T47D (cell line): ENCODE measurements around the genes SERPINI1 and GOLIM4.

- RRBS, result no CpG with 5 or more reads among the region's 2 CpGs
These were observed 156.6 kb downstream of the B3GALNT1 start for GRCh38 chr3:160948555-160948849.

- RRBS, result no CpG with 5 or more reads among the region's 4 CpGs
These were observed 61.3 kb downstream of the NMD3 start for GRCh38 chr3:161282363-161282807.

GRCh38 chr3:161600031-161600713 is 103.6 kb downstream of the OTOL1 start:
- RRBS, result no CpG with 5 or more reads among the region's 9 CpGs

DNA sequence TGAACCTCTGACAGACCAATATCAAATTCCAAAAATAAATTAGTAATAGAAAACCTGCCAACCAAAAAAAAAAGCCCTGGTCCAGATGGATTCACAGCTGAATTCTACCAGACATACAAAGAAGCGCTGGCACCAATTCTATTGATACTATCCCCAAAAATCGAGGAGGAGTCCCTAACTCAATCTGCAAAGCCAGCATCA is 381.7 kb downstream of the OTOL1 start:
- RRBS, result no CpG with 5 or more reads among the region's 2 CpGs

- RRBS, result no CpG with 5 or more reads among the region's 3 CpGs
These were observed 617.4 kb downstream of the SI start for GRCh38 chr3:164460856-164461262.

DNA sequence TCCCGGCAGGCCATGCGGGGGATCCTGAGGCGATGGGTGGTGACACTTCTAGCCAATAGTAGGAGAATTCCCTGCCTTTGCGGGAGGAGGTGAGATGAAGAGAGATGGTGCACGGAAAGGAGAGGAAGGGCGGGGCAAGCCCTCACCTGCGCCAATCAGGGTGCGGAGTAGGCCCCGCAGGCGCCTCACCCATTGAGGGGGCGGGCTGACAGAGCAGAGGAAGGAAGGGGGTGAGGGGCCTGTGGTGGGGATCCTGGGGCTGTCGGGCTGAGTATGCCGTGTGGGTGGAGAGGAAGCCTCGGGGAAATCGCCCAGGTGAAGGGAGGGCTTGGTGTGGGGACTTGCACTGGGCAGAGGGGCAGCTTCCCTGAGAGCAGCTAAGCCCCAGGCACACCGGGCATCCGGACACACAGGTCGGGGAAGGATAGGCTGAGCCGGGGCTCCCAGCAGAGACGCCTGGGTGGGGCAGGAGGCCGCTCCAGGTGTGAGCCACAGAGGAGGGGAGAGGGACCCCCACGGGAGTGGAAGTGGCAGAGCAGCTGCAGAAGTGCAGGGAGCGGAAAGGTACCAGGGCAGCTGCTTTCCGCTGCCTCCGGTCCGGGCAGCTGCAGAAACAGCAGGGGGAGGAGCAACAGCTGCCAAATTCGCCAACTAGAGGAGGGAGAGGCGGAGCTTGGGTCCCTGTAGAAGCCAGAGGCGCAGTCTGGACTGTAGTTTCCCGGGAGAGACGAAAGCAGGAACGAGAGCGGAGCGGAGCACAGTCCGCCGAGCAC is at the start of gene SERPINI1:
TSS of gene SERPINI1 (plus strand) at position 711 of the 773 bp plus-strand sequence.
- RRBS, result 0% methylated on average over 4 of the region's 36 CpGs

DNA sequence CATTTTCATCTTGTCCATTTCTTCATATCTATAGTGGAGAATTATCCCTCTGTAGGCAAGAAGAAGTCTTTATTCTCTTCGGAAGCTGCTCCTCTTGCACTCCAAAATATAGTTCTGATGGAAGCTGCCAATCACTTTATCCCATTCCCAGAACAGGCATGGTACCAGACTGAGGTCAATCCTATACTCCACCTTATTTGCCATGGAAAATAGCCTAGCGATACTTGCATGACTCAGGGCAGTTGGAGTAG is 140.9 kb downstream of the SERPINI1 start:
- RRBS, result no CpG with 5 or more reads among the region's 2 CpGs

DNA sequence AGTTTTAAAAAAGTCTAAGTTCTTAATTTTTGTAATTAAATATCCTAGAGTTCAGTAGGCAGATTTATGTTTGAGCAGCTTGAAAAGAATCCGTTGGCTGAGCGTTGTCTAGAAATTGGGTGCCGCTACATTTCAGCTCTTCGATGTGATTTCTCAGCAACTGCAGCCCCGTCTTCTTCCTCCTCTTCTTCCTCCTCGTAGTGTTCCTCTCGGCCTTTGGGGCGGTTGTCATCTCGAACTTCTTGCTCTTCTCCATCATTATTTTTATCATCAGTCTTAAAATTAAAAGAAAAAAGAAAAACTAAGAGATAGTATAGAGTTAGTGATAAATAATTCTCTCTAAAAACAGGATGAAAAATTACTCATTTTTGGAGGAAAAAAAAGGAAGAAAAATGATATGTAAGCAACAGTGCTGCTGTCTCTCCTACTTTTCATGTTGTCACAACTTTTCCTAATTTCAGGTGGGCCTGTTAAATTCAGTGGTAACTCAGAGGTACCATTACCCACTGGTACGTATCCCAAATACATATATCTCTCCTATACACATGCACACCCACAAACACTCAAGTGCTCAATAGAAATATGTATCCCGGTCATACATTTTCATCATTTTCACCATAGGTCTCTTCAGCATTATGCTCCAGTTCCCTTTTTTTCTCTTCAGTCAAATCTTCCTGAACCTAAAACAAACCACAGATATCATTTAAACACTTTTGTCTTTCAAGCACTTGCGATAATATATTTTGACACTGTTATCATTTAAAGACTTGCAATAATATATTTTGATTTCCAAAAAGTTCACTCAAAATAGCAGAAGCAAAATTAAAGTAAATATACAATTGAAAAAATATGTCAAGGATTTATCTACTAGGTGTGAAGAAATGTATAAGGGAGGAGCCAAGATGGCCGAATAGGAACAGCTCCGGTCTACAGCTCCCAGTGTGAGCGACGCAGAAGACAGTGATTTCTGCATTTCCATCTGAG is 85.3 kb downstream of the GOLIM4 start:
- RRBS, result no CpG with 5 or more reads among the region's 16 CpGs

DNA sequence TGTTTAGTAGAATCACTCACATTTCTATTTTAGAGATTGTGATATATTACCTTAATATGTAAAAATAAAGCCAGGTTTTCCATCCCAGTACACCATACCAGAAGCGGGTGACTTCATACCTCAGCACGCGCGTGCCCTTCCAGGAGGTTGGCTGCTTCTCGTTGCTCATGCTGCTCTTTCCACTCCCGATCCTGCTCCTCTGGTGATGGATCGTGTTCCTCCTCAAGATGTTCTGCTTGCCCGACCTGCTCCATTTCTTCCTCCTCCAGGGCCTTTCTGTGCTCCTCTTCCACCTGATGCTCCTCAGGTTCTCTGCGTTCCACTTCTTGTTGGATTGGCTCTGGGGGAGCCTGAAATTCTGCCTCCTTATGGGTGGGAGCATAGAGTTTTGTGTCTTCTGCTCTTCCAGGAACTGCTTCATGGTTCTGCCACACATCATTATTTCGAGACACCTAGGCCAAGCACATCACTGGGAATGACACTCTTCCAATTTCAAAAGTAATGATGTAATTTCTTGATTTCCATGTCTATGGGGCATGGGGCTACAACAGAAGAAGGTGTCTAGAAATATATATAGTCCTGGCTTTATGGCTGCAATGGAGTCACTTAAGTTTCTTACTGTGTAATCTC is 63.2 kb downstream of the GOLIM4 start:
- RRBS, result no CpG with 5 or more reads among the region's 10 CpGs

- RRBS, result no CpG with 5 or more reads among the region's 4 CpGs
These were observed 3.7 kb downstream of the GOLIM4 start for GRCh38 chr3:168091833-168092639.

DNA sequence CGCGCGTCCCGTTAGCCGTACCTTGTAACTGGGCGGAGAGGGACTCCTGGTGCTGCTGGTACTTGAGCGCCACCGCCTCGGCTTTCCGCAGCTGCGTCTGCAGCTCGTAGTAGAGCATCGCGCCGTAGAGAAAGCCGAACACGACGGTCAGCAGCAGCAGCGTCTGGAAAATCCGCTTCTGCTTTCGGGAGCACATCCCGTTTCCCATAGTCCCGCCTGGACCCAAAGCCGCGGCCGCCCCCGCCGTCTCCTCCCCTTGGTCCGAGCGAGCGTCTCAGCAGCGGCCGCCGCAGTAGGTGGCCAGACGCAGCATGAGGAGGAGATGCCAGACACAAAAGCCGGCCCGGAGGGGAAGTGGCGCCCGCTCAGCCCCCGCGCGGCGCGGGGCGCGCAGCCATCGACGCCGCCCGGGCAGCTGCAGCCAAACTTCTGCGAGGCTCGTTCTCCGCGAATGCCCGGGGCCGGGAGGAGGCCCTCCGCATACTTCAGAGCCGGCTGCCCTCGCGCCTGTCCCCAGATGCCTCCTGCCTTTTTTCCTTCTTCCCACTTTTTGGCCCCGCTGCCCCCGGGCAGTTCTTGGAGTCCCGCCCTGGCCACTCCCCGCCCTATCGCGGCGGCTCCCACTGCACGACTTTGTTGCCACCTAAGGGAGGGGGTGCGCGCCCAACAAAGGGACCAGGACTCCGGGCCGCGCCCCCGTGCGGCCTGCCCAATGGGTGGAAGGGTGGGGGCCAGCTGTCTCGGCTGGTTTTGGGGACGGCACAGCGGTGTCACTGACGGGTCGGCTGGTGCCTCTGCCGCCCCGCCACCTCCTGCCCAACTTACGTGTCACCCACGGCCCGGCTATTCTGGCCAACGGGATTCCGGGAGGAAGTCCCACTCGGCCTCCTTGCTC is at the start of gene GOLIM4:
TSS of gene GOLIM4 (minus strand) at position 847 of the 895 bp plus-strand sequence.
- RRBS, result 1% methylated on average over 30 of the region's 88 CpGs

DNA sequence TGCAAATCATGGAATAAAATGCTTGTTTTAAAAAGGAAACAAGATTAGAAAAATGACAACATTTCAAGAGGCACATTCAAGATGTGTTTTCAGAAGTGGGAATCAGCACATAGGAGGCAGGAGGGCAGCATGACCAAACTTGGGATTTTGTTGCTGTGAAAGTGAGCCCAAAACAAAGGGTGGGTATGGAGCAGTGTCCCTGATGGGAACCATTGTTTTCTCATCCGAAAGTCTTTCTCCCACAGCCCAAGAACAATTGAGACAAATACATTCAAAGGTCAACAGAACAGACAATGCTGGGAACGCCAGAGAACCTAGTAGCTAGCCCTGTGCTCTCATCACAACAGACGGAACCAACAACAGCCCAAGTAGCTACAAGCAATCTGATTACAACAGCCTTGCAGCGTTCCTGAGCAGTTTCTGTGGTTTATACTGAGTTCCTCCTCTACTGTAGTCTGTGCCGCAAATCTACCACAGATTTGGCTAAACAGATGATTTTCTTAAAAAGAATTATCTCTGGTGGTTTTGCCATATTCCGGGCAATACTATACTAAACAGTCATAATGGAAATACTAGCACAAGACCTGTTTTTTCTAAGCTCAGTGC is 435.7 kb downstream of the MECOM start:
- RRBS, result no CpG with 5 or more reads among the region's 6 CpGs

DNA sequence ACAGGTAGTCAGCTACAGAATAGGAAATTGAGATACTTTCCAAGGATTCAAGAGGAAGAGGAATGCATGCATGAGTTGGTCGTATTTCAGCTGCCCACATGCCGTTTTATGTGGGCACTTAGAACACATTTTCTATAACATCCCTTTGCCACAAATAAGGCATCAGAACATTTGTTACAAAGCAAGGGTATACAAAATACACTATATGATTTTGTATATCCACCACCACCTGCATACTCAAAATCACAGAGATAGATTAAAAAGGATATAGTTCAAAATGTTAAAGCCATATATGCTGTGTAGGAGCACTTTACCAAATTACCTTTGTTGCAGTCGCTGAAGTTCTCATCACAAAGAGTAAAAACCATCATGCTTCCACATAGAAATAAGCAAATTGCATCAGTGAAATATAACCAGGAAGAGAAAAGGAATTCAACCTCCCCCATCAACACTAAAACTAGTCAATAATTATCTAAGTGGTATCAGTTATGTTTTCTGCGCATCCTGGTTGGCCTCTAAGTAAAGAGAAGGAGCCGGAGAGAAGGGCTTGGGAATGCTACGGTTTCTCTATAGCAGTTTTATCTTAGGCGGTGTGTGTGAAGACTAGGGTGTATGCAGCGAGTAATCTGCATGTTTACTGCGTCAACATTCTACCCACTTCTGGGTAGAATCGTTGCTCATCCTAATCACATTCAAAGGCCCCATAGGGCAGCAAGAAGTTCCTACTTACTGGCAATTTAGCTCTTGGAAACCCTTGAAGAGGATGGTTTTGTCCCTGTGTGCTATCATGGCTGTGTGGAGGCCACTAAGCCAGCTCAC is 390.3 kb downstream of the MECOM start:
- RRBS, result no CpG with 5 or more reads among the region's 10 CpGs

DNA sequence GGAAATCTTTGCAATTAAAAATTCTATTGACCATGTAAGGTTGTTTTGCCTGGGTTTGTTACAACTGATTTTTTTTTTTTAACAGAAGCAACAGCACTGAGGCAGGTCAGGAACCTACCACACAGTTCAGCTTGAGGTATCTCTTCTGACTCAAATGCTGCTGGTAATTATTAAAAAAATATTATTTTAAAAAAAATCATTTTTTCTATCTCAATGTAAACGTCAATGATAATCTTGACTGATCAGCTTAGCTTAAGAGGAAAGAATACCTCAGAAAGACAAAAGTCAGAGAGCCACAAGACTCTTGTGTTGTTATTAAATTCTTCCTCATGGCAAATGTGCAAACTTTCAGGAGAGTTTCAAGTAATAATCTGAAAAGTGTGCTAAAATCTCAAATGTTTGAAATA is 366.0 kb downstream of the MECOM start:
- RRBS, result no CpG with 5 or more reads among the region's 1 CpG

DNA sequence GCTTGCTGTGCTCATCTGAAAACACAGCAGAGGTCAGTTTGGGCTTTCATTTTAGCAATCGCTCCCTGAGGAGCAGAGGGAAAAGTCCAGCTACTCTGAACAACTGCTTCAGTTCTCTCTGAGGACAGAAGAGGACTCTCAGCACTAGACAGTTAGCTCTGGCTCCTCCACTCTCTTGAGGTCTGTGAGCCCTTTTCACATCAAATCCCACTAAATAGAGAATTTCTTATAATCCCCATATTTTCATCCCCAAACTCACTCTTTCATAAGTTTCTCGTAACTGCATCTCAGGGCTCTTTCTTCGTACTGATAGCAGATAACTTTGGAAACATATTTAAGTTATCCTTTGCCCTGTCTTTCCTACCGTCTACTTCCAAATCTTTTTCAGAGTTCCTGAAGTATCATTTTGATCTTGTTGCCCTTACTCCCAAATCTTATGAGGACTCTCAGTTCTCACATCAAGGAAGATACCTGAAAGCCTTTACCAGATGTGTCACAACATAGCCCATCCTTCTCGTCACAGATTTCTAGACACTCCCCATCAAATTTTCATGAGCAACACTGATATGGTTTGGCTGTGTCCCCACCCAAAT is 219.7 kb downstream of the MECOM start:
- RRBS, result no CpG with 5 or more reads among the region's 5 CpGs

DNA sequence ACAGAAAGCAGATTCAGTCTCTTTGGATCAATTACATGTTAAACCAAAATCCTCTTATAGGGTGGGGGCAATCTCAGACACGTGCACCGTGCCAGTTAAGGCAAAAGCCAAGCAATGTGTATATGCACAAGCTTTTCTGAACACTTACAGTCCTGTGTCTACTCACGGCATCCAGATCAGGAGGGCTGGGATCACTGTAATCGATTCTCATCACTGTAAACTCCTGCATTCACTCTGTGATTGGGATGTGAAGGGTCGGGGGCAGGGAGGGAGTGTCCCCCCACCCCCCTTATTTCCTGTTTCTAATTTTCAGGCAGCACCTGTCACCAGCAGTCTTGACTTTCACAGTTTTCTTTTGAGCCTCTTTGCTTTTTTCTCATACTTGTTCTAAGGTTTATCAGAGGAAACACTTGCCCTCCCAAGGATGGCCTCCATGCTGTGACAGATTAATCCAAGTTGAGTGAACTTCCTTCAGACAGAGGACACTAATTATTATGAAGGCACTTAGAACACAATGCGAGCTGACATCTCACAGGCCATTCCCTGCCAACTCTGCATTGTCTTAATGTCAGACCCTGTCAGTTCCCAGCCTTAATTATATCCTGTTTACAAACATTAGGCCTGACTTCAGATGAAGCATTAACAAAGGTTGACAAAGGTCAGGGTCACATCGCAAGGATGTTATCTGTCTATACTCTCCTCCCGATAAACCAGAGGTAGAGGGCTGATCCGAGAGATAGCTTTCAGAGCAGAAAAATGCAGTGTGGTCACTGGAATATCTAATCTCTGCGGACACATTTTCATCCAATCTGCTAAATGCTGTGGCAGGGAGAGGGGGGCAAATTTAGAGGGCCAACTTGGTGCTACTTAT is 153.3 kb downstream of the MECOM start:
- RRBS, result no CpG with 5 or more reads among the region's 10 CpGs

DNA sequence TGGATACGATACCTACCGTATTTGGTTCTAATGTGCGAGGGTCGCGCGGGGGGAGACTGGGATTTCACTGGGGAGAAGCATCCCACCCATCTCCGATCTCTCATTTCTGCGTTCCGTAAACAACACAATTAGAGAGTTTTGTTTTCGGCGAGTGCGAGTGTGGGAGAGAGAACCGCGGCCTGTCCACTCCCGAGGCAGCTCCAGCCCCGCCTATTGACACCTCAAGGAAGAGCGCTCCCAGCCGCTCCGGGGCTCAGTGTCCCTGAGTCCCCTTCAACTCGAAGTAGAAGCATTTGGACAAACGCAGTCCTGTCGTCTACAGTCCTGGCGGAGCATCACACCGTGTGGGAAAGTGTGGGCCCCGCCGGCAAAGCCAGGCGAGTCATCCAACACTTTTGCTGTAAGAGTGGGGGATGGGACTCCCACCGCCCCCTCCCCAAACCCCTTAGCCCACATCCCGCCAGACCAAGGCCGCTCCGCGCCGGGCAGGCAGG is 1.7 kb downstream of the MECOM start:
- RRBS, result under 1% methylated on average over 11 of the region's 33 CpGs

DNA sequence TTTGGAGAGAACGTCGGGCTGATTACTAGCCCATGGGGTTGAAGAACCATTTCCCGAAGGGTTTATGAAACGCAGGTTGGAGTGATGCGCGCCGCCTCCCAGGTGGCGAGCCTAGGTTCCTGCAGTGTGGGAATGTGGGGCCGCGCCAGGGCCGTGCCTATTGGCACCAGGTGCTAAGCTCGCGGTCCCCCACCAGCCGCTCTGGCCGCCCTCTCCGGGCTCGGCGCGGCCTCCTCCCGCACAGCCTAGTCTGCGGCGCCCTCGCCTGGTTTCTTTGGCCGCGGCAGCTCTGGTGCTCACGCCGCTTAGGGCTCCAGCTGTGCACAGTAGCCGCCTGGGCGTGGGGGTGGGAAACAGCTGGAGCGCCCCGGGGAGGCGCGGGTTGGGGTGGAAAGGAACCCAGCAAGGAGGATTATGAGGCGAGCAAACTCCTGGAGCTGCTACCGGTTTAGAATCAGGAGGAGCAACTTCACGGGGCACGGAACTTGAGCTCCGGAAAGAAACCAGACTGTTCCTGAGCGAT is 5.6 kb upstream of the MECOM start:
- RRBS, result 2% methylated on average over 6 of the region's 39 CpGs

- RRBS, result no CpG with 5 or more reads among the region's 1 CpG
These were observed 26.4 kb upstream of the SEC62 start for GRCh38 chr3:169940180-169940577.